Fibroblast of villous mesenchyme (primary cell): ENCODE measurements around the genes SDR9C7 and RDH16.

- CAGE, long polyA plus RNA: no peak
Measured at GRCh38 chr12:56522142-56523209, 856 bp downstream of the RBMS2 start.

DNA sequence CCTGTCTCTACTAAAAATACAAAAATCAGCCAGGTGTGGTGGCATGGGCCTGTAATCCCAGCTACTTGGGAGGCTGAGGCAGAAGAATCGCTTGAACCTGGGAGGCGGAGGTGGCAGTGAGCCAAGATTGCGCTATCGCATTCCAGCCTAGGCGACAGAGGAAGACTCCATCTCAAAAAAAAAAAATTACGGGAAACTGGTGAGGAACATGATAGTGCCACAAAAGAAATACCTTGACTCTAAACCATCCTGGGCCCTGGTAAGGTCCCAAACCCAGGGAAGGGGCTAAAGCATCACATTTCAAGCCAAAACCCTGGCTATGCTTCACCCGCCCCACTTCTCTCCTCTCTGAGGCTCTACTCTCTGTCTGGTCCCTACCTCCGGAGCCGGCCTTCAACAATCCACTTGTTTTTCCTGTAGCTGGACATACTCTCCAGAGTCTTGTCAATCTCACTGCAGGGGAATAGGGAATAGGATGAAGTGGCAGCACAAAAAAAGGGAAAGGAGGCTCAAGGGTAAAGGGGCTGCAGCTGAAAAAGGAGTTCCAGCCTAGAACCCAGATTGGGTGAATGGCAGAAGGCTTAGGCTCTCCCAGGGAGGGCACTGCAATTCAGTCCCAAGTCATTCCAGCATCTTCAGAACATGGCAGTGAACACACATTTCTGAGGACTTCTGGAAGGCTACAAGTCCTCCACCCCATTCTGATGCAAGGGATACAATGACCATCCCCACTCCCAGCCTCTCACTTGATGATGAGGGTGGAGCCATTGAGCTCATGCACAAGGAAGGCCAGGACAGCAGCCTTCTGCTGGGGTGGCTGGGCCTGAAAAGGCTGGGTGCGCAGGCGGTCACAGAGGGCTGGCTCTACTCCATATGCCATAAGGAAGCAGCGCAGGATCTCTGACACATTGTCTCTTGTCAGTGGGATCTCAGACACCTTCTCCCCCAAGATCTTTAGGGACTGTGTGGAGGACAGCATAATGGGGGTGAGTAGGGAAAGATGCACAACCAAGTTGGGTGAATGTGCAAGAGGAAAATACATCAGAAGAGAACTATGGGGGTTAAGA, 26.0 kb downstream of the BAZ2A start:
- CAGE, long polyA plus RNA: no peak

DNA sequence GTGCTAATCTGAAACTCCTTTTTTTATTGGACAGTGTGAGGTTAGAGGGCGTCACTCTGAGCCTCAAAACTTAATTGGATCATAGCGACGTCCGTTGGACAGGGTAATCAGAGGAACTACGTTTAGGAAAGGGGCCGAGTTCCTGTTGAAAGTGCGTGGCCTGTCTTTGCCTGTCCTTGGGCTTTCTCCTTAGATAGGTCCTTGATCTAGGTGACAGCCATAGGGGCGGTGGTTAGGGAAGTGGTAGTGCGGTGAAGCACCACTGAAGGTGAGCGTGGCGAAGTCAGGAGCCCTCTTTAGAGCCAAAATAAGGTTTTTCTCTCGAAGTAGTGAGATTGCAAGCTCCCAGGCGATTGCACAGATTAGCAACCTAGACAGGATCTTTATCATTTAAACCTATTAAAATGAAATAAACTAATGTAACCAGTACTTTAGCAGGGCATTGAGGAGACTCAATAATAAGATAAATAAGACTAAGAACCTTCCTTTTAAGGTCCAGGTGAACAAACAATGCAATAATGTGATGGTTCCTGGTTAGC, 427 bp upstream of the ATP5F1B start:
- CAGE, long polyA plus RNA: no peak

- CAGE, long polyA plus RNA: no peak
Measured at GRCh38 chr12:56661578-56662774, 16.2 kb upstream of the ATP5F1B start.

- CAGE, long polyA plus RNA: no peak
Measured at GRCh38 chr12:56682255-56683286, 5.5 kb downstream of the PTGES3 start.

DNA sequence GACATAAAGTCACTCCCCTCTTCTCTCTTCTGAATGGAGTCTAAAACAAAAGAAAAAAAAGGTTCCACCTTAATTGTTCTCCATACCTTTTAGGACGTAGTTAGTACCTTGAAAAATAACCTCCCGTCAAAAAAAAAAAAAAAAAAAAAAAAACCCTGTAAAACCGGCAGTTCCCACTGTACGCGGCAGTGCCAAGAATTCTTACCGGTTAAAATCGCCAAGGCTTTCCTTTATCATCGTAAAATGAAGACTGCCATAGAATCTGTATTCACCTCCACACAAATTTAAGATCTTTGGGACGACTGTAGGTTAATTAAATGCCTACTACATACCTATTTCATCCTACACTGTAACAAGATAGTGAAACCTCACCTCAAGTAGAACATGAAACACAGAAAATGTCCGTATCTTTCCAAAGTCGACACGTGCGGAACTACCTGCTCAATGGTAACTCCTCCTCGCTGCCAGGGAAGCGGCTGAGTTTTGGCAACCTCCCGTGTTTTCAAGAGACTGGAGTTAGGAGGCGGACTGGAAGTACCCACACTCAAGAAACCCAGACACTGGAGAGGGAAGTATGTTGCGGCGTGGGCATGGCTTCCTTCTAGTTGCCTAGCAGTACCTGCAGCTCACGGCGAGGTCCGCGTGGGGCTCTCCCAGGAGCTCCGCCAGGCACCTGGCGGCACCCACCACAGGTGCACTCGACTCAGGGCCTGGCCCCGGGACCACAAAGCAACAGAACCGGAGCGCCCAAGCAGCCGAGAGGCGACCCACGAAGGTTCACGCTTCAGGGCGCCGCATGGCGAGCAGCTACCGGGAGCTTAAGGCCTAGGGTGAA, 989 bp downstream of the PTGES3 start:
- CAGE, long polyA plus RNA: no peak

DNA sequence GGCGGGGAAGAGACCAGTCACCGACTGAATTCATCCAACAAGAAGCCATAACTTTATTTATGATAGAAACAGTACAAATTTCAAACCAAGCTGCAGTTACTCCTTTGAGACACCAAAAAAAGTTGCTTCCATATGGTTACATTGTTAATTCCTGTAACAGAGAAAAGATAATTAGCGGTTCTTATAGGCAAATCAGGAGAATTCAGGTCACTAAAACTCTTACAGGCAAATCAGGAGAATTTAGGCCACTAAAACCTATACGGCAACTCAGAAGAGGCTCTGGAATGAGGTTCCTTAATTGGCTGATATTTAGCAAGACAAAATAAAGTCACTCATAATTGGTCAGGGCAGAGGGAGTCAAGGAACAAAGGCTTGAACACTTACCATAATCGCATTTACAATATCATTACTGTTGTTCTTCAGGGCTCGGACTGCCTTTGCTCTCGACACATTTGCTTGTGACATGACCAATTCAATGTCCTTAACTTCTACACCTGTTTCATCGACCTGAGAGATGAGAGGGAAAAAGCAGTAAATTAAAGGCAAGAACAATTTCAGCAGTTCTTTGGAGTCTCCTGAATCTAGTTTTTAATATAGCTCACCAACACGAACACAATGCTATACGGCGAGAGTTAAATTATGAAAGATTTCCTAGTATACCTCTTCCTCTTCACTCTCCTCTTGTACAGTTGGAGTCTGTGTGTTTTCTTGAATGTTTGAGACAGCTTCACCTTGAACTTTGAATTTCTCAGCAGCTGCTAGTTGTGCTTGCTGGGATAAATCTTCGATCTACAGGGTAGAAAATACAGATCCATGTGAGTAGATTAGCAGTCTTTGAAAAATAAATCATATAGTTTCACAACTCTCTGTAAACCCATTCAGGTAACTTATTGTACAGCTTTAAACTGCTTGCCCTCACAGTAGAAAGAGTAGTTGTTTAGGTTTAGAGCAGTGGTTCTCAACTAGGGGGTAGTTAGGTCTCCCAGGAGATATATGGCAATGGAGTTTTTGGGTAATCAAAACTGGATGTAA, 12.4 kb downstream of the NACA start:
- CAGE, long polyA plus RNA: no peak

- CAGE, long polyA plus RNA: no peak
Measured at GRCh38 chr12:56721629-56722143, 3.4 kb downstream of the NACA start.

DNA sequence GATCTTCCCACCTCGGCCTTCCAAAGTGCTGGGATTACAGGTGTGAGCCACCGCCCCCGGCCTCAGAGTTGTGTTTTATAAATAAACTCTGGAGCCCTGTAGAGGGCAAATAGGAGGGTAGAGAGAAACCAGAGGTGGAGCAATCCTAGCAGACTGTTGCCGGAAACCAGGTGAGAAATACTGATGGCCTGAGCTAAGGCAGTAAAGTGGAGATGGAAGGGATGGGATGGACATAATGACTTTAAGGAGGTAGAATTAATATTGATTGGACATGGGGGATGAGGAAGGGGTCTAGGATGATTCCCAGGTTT, 2.6 kb upstream of the HSD17B6 start:
- CAGE, long polyA plus RNA: no peak

- CAGE, long polyA plus RNA: no peak
Measured at GRCh38 chr12:56934118-56934648, at the start of gene SDR9C7. SDR9C7 (minus strand) TSS chr12:56934408.

DNA sequence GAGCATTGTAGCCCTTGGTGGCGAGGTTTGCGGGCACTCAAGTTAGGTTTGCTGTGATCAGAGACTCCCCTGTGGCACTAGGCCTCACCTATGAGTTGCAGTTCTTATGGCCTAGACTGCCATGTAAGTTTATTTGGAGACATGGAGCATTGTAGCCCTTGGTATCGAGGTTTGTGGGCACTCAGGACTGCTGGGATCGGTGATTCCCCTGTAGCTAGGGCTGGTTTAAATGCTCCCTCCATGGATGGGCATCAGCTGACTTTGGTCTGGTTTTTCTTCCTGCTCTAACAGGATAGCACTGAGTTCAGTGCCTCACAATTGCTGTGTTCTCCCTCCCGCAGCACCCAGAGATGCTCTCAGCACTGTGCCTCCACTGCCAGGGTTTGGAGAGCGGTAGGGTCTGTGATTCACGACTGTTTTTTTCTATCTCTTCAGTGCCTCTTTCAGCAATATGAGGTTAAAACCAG, 8.1 kb downstream of the RDH16 start:
- CAGE, long polyA plus RNA: no peak

DNA sequence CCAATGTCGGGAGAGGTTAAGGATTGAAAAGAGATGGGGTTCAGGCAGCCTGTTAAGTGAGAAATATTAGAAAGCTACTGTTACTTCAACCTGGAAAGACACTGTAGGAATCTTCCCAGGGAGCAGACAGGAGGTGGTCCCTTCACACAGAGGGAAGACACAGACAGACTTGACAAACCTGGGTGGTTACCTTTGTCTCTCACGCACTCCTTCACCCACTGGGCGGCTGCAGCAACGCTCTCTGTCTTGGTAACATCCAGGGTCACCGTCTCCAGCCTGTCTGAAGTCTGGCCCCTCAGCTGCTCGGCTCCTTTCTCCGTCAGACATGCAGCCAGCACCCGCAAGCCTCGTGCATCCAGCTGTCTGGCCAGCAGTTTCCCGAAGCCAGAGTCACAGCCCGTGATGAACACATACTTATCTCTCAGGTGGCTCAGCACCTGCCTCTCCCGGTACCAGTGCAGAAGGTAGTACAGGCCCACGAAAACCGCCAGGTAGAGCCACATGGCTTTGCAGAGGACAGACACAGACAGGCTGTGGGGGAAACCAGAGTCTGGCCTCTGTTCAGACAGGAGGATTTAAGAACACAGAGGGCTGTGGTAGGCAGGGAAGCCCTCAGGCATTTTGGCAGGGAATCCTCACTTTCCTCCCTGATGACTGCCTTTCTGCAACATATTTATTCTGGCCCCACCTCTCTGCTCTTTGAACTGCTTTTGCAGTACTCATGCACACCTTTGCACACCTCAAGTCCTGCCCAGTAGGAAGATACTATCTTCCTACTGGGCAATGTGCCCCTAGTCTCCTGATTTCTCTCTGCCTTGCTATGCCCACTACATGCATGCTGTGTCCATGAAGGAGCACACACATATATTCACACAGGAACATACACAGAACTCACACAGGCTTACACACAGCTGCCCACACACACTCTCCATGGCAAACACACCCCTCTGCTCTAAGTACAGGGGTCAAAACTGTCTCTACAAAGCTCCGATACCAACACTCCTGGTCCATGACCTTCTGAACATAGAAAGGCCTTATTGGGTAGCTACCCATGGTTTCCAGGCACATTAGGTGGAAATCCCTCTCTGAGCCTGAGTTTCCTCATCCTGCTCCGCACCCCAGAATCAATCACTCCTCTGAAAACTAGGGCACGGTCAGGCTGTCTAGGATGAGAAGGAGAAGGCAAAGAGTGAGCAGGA, at the start of gene RDH16:
RDH16 (minus strand) TSS at position 649 of the 1,199 bp plus-strand sequence.
- CAGE, long polyA plus RNA: no peak

GRCh38 chr12:57031055-57031353, 14.7 kb upstream of the TAC3 start:
- CAGE, long polyA plus RNA: no peak

DNA sequence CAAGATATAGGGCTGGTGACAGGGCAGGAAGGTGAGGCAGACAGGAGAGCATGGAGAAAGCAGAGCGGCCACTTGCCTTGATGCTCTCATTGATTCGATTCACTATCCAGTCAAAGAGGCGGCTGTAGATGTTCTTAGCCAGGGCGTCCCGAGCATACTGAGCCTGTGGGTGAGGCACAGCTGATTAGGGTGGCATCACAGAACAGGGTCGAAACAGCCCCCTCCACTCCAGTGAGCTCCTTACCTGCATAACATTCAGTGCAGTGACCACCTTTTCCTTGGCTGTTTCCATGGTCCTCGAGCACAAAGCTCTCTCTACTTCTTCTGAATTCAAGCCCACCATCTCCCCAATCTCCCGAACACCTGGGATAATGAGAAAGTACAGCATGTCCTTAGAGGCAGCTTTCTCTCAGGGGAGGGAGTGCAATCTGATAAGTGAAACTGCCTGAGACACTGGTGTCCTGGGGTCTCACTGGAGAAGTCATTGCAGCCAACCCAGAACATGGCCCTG, 6.9 kb downstream of the MYO1A start:
- CAGE, long polyA plus RNA: no peak

DNA sequence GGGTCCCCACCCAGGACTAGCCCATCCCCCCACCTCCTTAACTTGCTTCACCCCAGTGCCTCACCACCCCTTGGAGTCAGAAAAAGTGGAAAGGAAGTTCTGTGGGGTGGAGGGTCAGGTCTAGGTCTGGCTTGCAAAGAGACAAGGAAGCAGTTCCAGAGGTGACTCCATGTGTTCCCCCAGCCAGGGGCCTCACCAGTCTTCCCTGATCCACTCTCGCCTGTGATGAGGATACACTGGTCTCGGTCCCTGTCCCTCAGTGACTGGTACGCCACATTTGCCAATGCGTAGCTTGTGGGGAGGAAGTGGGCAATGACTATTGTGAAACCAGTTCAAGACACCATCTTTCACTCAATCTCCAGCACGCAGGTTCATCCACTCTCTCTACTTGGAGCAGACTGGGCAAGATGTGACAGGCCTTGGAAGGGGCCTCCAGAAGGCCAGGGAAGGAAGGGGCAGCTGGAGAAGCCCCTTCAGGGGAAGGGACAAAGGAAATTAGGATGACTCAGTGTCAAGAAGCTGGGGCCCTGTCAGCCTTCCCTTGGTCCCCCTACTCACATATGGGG, 2.4 kb downstream of the MYO1A start:
- CAGE, long polyA plus RNA: no peak

- CAGE, long polyA plus RNA: no peak
Measured at GRCh38 chr12:57050840-57051628, 1.1 kb upstream of the MYO1A start.

DNA sequence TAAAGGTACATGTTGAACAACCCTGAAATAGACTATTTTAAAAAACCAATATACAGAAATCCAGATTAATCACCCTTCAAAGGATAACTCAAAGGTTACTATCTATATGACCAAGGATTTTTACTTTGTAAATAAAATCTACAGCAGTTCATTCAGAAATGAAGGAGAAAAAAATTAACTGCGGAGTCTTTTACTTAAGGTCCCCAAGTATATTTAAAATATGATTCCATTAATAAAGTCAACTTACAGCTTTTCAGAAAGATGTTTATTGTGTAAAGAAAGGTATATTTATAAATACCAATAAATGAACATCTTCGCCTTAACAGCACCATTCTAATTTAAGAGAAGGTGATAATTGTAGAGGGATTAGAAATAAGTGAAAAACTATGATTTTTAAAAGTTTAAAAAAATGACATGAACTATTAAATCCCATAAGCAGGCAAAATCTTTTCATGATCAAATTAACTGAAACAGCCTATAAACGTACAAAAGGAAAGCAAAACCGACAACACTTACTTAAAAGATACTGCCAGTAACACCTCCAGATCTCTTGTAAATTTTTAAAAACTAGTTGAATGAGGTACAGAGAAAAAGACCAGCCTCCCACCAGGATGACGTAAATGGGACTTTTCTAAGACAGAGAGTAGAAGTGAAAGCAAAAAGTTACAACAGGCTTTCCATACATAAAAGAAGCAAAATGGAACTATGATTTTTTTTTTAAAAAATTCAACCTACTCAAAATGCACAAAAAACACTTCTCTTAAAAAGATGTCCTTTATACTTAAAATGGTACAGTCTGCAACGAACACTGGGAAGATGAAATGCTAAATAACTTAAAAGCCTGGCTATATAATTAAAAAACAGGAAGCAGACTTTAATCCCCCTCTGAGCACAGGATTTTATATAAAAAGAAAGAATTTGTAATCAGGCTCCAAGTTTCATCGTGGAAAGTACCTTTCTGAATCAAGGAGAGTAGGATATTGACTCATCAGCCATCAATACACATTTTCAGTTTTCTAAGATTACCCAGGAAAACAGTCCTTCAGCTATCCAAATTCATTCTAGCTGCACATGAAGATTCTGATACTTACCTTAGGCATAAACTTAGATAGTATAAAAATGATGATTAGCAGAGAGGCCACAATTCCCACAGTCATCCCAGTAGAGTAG, 14.0 kb upstream of the MYO1A start:
- CAGE, long polyA plus RNA: no peak

- CAGE, long polyA plus RNA: no peak
Measured at GRCh38 chr12:57118829-57119469, 7.8 kb upstream of the STAT6 start.

GRCh38 chr12:57130858-57131287, 2.6 kb downstream of the LRP1 start:
- CAGE, long polyA plus RNA: no peak

- CAGE, long polyA plus RNA: no peak
Measured at GRCh38 chr12:57133322-57133749, 5.1 kb downstream of the LRP1 start.